Skeletal muscle satellite cell (primary cell): Measurements from ENCODE around the genes ZNF546, ZNF780A, SERTAD1 and SERTAD3.

DNA sequence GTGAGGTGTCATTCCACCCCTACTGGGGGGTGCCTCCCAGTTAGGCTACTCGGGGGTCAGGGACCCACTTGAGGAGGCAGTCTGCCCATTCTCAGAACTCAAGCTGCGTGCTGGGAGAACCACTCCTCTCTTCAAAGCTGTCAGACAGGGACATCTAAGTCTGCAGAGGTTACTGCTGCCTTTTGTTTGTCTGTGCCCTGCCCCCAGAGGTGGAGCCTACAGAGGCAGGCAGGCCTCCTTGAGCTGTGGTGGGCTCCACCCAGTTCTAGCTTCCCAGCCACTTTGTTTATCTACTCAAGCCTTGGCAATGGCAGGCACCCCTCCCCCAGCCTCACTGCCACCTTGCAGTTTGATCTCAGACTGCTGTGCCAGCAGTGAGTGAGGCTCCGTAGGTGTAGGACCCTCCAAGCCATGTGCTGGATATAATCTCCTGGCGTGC, 15.1 kb downstream of the LGALS14 start:
- CAGE, long polyA plus RNA: no peak

GRCh38 chr19:39846958-39847427, 814 bp upstream of the FBL start:
- CAGE, long polyA plus RNA: no peak

DNA sequence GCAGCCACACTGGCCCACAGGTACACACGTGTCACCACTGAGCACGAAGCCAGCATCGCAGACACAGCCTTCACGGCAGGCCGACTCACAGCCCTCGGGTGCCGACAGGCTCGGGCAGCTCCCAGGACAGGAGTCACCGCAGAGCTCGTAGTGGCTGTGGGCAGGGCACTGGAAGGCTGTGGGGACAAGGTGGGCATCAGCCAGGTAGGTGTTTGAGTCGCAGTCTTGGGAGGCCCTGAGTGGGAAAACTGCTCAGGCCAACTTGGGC, 43.7 kb upstream of the FBL start:
- CAGE, long polyA plus RNA: no peak

- CAGE, long polyA plus RNA: no peak
Measured at GRCh38 chr19:39915350-39915825, 55.6 kb upstream of the PSMC4 start.

DNA sequence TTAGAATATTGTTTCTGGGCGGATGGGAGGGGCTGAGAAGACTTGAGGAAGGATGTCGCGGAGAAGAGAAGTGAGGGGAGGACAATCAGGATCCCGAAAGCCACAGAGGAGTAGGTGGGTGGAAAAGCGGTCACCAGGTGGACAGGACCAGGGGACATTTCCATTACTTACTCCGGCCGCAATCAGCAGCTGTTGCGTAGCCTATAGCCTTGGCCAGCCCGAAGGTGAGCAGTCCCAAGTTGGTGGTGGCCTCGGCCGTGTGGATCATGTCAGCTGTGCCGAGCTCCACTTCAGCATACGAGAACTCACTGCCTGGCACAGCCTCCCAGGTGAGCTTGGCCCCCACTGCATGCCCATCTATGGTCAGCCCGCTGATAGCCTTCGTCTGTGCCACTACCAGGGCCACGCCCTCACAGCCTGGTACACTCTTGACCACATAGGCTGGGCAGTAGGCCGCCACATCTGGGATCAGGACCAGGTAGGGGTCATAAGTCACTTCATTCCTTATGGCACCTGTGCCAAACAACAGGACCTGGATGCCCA, 44.0 kb upstream of the PSMC4 start:
- CAGE, long polyA plus RNA: no peak

- CAGE, long polyA plus RNA: no peak
Measured at GRCh38 chr19:39996116-39997190, at the start of gene ZNF546. Gene ZNF546 (plus strand): TSS chr19:39997060.

DNA sequence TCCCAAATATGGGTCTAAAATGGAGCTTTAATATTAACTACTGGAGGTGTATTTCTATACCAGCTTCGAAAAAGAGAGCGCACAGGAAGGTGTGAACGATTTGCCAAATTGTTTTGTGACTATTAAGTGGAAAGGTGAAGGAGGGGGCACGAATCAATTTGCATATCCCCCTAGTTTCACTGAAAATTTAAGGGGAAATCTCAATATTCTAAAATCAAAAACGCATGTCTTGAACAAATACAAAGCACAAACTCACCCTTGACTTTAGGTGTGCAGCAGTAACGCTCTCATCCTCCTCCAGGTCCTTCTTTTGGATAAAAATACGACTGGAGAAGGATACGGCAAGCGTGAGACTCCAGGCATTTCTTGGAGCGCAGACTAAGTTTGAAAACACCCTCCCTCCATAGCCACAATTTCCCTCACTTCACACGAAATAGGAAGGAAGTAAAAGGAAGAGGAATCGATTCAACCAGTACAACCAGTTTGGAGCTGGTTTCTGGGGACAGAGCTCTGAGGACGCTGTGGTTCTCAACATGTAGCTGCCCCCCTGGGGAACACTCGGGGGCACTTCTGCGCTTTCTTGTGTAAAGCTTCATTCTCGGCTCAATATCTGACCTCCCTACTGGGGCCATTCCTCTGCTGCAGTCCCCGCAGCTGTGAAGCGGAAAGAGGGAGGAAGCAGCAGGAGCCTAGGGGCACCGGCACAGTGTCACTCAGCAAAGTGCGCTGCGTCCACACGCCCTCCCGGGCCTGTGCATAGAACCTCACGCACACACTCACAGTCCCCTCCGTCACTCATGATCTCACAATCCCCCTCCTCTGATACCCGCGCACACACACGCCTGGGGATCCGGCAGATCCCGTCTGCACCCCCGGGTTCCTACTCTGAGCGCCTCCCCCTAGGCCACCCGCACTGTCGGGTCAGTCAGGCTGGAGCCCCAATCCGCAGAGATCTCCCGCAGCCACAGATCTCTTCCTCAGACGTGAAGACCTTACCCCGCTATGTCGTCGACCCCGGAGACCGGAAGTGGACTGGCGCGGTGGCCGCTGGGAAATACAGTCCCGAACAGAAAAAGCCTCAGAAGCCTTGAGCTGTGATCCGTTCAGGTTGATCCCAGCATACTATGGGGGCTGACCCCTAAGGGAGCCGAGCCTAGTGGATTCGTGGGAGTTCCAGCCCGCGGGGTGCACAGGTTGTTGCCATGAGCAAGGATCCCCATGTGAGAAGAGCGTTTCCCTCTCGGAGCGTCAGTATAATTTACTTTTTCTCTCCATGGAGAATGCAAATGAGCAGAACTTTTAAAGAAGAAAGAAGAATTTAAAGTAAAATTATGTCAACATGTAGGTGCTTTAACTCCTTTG, at the start of gene ZNF780A:
Gene ZNF780A (minus strand): TSS at position 1,034 of the 1,362 bp plus-strand sequence.
- CAGE, long polyA plus RNA: no peak

DNA sequence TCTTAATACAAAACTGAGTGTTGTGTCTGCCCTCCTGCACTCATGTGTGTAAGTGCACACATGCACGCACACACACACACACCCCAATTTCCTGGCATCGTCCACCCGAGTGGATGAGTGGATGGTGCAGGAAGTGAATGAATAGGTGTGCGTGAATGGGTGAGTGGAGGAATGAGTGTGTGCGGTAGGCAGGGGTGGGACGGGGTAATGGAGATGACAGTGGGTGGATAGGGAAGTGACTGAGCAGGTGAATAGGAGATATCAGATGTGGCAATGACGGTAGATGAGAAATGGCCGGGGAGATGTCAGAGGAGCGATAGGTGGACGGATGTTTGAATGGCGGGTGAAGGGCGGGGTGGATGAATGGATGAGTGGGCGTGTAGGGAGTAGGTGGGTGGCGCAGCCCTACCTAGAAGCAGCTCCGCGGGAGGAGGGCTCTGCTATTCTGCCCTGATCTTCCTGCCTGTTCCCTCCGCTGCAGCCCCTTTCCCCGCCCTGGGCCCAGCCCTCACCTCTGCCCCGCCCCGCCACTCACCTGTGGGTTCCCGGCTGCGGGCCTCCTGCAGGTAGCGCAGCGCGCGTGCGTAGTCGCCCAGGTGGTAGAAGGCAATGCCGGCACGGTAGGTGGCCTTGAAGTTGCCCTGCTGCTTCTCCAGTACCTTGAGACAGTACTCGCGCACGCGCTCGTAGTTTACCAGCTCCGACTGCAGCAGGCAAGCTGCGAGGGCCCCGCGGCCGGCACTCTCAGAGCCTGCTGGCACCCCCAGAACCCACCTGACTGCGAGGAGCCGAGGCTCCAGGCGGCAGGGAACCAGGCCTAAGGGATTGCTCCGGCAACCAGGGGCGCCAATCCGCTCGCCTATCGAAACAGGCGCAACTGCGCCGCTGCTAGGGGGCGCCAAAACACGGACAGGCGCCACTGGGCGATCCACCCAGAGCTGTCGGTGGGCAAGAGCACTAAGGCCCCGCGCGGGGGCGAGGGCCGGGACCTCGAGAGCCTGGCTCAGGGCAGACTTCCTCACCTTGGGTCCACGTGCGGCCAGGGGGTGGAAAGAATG, 1.2 kb downstream of the TTC9B start:
- CAGE, long polyA plus RNA: no peak

DNA sequence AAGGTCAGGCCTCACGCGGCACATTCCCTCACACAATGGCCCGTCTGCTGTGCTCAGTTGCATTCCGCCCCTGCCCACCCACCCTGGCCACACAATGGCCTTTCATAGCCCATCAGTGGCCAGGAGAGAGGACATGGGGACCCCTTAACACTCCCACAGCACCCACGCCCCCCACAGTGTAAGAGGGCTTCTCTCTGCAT, 3.0 kb downstream of the PRX start:
- CAGE, long polyA plus RNA: no peak

DNA sequence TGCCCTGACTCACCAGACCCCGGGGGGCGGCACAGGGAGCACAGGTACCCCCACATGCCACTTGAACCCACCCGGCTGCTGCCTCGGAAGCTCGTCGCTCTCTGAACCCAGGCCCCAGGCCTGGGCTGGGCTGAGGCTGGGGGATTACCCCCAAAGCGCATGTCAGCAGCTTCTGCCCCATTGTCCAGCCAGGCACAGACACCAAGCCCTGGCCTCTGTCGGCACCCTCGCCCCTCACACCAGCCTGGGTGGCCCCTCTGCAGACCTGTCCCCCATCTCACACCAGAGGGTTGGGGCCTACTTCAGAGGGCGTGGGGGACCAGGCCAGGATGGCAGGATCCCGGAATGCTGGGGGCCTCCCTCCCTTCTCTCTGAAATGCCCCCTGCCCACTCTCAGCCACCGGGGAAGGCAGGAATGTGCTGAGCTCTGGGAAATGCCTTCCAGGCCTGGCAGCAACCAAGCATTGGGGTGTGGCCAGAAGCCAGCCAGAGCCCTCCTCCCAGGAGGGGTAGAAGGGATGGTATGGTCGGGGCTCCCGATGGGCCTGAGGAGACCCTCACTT, 1.6 kb upstream of the PRX start:
- CAGE, long polyA plus RNA: no peak

DNA sequence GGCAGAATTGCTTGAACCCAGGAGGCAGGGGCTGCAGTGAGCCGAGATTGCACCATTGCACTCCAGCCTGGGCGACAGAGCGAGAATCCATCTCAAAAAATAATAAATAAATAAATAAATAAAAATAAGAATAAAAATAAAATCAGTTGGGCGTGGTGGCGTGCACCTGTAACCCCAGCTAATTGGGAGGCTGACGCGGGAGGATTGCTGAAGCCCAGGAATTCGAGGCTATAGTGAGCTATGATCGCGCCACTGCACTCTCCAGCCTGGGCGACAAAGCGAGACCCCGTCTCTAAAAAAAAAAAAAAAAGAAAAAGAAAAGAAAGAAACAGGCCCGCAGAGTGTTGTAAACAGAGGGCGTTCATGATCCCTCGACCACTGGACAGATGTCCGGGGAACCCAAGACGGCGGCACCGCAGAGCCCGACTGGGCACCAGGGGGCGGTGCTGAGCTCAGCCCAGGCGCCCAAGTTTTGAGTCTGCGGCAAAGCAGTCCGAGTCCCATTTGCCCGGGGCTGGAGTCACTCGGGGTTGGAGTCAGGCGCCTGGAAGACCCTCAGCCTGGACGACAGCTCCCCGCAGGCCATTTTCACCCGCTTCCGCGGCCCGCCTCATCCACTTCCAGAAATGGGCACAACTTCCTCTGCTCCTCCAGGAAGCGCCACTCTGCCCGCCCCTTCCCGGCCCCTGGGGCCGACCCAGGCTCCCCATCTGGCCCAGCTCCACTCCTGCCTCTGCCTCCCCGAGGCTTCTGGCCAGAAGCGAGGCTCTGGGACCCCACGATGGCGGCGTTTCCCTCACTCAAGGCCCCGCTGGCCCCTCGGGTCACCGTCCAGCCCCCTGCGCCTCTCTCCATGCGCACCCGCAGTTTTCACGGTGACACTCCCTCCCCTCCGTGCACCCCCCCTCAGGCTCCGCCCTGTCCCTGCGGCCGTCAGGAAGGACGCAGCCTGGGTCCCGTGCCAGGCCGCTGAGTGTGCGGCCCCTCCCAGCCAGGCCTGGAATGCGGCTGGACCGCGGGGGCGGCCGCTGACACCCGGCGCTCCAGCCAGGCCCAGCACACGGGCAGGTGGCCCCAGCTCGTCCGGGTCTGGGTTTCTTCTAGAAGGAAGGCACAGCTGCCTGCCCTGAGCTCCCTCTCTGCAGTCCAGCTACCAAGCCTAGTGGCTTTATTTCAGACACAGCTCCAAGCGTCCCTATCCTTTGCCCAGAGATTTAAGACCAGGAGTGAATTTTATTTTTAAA, 5.0 kb downstream of the SERTAD1 start:
- CAGE, long polyA plus RNA: no peak

GRCh38 chr19:40425282-40426215, at the start of gene SERTAD1:
Gene SERTAD1 (minus strand): TSS chr19:40425992.
- CAGE, long polyA plus RNA: start-site peak on the minus strand at chr19:40425990-40426019, 1,983 and 1,603 reads in 2 replicates

DNA sequence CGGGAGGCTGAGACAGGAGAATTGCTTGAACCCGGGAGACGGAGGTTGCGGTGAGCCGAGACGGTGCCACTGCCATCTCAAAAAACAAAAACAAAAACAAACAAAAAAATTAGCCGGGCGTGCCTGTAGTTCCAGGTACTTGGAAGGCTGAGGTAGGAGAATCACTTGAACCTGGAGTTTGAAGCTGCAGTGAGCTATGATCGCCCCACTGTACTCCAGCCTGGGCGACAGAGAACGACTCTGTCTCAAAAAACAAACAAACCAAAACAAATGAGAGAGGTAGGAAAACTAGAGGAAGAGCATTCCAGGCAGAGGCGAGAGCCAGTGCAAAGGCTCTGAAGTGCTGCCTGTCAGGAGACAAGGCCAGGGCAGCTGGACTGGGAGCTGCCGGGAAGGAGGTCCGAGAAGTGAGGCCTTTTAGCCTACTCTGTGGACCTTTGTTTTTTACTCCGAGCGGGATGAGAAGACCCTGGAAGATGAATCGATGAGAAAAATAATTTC, 7.5 kb upstream of the SERTAD1 start:
- CAGE, long polyA plus RNA: no peak

- CAGE, long polyA plus RNA: no peak
Measured at GRCh38 chr19:40442958-40443655, 1.0 kb downstream of the SERTAD3 start.

DNA sequence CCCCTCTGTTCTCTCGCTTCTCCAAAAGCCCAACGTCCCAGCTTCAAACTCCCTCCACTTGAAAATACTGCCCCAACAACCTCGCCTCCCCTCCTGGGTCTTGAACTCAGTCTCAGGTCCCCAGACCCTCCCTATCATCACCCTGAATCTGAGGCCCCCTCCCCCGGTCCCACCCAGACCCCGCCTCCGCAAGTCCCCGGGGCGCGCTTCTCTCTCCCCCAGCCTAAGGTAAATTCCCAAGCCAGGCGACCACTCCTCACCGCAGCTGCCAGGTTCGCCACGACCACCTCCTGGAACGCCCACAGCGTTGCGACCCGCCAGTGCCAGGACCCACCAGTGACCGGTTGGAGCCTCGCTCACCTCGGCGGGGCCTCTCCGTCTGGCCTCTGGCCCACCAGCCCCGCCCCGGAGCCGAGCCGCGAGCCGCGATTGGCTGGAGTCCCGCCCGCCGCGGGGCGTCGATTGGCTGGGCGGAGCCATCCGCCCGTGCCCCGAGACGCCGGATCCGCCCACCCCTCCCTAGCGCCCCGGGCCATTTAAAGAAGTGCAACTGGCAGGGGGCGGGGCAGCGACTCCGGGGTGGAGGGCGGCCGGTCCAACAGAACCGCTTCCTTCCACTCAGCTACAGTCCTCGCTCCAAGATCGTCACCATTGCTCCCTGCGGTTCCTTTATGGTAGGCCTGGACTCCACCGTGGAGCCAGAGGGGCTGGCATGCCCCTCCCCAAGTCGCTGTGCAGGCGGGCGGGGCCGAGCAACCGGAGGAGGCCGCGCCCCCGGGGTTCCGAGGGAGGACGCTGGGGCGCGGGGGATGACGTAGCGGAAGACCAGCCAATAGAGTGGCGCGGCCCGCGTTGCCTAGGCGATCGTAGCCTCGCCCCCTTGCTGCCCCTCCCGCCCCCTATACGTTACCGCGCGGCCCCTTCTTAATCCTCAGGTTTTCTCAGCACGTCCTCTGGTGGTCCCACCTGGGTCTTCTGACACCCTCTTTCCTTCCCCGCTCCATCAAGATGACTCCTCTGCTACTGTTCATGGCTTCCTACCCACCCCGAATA, at the start of gene SERTAD3:
Gene SERTAD3 (minus strand): TSS at position 381 of the 1,053 bp plus-strand sequence.
- CAGE, long polyA plus RNA: no peak

GRCh38 chr19:40461416-40462425, 3.8 kb downstream of the BLVRB start:
- CAGE, long polyA plus RNA: no peak

- CAGE, long polyA plus RNA: no peak
Measured at GRCh38 chr19:40464875-40465458, 578 bp downstream of the BLVRB start.

DNA sequence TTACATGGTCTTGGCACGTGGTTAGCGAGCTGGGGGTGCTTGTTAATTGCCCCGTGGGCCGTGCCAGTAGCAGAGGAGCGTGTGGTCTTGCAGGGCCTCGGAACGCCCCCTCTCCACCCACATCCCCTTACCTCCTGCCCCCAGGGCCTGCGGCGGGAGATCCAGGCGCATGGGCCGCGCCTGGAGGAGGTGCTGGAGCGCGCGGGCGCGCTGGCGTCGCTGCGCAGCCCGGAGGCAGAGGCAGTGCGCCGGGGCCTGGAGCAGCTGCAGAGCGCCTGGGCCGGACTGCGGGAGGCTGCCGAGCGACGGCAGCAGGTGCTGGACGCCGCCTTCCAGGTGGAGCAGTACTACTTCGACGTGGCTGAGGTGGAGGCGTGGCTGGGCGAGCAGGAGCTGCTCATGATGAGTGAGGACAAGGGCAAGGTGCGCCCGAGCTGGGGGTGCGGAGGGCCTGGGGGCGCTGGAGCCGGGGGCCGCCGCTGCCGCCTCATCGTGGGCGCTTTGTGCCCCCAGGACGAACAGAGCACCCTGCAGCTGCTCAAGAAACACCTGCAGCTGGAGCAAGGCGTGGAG, 22.6 kb upstream of the SHKBP1 start:
- CAGE, long polyA plus RNA: no peak

GRCh38 chr19:40592365-40592642, 8.9 kb upstream of the LTBP4 start:
- CAGE, long polyA plus RNA: no peak

- CAGE, long polyA plus RNA: no peak
Measured at GRCh38 chr19:40603390-40604466, 2.6 kb downstream of the LTBP4 start.